ENCODE measurements around a stretch of chr22.

- PRO-cap: no peak
These were observed 39.3 kb downstream of the FBLN1 start for GRCh38 chr22:45541871-45542519.

GRCh38 chr22:45542994-45543921 lies 40.6 kb downstream of the FBLN1 start:
- PRO-cap: no peak

DNA sequence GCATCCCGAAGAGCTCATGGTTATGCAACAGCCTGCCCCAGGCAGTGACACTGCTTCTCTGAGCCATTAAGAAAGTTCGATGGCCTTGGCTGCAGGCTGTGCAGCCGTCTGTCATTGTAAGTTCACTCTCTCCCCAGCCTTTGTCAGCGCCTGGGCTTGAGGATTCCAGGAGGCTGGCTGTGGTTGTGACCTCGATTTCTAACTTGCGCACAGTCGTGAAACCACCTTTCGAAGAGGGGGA lies 48.9 kb downstream of the FBLN1 start:
- PRO-cap: no peak

DNA sequence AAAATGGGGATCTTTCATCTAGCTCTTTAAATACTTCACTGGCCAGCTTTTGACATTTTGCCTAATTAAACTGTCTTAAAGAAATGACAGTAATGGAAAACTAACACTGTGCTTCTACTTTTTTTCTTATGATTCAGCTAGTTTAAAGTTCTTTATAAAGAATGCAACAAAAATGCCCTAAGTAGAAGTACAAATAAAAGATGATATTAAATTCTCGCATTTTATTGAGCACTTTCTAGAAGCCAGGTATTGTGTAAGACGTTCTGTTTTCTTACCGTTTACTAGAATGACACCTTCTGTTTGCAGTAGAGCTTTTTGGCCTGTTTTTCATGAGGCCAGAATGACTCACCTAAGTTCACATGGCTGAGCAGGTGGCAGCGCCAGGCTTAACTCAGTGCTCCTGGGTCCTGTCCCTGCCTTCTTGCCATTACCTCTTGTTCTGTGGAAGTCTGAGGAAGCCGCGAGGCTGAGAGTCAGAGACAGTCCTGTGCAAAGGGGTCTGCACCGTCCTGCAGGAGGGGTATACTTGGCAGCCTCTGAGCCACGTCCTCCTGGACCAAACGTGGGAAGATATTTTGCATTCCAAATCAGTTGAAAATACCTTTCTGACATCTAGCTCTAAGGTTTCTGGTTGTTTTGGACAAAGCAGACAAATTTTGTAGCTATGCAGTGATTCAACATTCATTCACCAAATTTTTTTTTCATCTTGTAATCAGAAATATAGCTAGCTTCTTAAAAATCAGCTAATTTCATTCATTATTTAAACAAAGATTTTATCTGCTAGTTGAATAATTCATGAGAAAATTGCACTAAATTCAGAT lies 113.9 kb downstream of the ATXN10 start:
- PRO-cap: no peak

DNA sequence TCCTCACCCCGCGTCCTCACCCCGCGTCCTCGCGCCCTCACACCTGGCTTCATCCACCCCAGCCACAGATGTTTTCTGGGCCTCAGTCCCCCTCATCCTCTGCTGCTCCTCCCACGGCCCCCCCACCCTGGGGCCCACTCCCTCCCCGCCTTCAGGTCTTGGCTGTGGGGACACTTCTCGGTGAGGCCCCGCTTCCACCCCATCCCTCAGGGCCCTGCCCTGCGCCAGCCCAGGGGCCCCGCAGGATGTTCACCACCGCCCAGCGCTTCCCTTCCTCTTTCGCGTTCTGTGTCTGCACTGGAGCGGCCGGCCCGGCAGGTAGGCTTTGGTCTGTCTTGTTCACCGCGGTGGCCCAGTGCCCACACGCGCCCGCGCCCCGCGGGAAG lies 85.6 kb downstream of the WNT7B start:
- PRO-cap: no peak

DNA sequence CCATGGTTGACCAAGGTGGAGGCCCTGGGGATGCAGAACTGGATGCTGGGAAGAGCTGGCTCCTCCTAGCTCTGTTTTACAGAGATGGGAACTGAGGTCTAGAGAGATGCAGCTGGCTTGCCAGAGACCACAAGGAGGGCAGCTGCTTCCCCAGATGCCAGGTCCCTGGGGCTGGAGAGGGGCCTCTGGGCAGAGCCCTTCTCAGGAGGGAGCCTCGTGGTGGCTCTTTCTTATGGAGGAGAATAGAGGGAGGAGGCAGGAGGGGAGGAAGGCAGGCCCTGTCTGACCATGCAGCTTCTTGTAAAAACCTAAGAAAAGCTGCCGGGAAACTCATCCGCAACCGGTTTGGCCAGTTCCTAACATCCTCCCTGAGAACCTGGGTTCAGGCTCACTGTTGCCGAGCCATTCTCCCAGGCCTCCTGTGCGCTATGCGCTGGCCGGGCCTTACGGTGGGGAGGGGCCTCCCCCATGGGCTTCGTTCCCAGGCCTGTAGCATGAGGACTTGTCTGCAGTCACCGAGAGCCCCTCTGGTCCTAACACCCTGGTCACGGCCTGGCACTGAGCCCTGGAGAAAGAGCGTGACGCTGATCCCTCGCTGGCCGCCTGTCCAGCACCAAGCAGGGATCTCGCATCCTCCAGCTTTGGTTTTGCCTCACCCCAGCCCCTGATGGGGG lies 80.5 kb downstream of the WNT7B start:
- PRO-cap: no peak

DNA sequence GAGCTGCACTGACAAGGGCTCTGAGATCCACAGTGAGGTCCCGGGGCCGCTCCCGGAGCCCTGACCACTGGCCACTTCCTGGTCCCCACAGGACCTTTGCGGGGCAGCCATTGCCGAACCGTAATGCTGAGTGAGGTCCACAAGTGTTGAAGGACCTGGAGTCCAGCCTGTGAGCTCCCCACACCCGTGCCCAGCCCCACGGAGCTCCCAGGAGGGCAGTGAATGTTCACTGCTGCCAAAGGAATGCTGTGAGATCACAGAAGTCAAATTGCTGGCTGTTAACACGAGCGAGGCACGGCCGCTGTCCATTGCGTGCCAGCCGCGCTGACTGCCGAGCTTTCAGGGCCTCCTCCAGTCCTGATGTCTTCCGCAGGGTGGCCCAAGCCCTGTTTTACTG lies 70.9 kb downstream of the WNT7B start:
- PRO-cap: no peak

- PRO-cap: no peak
These were observed 2.5 kb downstream of the WNT7B start for GRCh38 chr22:45974366-45974901.

DNA sequence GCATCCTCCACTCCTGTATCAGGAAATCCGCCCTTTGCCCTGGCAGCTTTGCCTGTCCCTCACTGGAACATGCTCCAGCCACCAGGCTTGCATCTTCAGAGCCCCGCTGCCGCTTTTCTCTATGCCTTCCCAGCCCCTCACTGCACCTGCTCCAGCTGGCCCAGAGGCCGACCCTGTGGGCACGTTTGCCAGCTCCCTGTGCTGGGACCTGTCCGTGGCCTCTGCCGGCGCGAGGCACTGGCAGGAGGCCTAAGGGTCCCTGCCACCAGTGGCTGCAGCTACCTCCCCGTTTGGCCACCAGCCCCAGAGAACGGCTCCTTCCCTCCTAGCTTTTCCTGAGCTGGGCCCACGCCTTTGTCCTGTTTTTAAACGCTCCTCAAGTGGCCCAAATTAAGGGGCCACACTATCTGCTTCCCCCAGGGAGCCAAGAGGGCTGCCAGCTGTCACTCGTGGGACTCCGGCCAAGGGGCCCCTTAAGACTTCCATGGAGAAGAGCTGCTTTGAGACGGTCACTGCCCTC lies 24.5 kb upstream of the WNT7B start:
- PRO-cap: no peak

- PRO-cap: no peak
These were observed 27.6 kb upstream of the WNT7B start for GRCh38 chr22:46004423-46005023.

DNA sequence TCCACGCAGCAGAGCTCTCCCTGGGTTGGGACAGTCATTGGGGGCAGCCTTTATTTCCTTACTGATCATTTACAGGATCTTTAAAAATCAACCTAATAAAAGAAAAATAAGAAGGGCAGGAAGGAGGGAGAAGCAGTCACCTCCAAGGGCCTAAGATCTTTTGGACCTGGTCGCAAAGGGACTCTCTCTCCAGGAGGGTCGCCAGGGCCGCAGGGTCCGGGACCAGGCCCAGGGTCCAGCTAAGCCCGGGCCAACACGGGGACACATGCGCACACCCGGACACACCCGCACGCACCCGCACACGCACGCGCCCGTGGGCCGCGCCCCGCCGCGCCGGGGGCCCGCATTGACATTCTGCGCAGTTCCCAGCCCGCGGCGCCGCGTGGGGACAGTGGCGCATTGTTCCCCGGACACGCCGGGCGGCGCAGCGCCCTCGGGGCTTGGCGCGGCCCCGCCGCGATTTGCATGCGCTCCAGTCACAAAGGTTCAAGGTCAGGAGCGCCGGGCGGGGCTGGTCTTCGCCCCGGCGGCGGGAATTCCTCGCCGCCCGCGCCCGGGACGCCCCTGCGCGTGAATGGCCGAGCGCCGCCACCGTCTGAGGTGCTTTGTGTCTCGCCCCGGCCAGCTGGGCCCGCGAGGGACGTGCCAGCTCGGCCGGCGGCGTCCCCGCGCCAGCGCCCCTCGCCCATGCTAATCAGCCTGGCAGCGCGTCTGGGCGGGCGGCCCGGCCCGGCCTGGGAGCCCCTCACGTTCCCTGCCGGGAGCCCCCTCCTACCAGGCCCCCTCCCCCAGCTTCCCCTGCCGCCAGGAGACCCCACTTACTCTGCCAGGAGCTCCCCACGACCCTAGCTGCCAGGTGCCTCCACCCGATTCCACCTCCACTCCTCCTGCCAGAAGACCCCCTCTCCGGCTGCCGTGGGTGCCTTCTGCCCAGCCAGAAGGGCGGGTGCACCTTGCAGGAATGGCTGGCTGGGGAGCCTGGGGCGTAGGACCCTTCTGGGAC lies 50.4 kb upstream of the WNT7B start:
- PRO-cap: no peak

DNA sequence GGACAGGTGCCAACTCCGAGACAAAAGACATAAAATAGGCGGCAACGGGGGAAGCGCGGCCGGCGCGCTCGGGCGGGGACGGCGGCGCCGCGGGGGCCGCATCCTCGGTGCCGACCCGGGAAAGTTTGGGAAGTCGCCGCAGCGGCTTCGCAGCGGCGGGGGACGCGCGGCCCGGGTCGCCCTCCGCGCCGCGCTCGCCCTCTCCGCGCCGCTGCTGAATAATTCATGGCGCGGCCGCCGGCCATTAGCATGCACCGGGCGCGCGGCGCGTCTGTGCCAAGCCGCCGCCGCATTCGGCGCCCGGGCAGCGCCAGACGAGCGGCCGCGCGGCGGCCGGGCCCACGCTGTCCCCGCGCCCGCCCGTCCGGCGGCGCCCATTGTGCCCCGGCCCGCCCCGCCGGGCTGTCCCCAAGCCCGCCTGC lies 78.7 kb upstream of the PPARA start:
- PRO-cap: bidirectional peak, plus-strand start at position 58 of the sequence, minus-strand start outside the sequence

DNA sequence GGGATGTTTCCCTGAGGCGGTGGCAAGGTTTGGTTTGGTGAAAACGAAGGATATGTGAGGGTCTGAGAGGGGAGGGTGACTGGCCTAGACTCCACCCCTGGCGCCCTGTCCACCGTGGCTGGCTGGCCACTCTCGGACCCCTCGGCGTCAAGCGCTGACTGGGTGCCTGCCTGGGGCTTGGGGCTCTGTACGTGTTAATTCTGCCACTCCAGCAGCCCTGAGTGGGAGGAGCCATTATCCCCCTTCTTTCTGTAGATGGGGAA lies 70.9 kb upstream of the PPARA start:
- PRO-cap: no peak

DNA sequence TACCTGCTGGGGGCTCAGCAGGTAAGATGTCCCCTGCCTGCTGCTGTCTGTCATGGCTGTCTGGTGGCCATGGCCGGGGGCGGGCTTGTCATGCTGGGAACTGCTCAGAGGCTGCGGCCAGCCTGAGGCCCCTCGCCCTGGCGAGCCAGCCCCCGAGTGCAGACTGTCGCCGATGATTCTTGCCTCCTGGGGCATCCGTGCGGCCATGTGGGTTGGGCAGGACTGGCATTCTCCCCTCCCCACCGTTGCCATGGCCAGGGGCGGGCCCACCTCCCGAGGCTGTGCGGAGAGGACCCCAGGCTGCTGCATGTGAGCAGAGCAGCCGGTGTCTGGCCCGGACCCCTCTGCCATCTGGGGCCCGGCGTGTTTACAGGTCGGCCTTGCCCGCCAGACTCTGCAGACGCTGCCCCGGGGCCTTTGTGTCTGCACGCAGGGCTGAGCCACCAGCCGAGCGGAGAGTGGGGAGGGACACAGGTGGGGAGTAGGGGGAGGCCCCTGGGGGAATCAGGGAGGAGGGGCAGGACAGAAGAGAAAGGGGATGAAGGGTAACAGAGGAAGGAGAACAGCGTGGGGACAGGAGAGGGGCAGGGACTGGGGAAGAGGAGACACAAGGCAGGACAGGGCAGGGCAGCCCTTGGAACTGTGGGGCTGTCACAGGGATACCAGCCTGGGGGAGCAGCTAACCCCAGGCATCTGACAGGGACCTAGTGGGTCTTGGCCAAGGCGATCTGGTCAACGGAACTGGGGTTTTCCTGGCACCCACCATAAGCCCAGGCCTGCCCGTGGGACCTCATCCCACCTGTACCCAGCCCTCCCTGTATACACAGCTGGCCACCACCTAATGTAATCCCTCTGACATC lies 51.1 kb upstream of the PPARA start:
- PRO-cap: no peak

DNA sequence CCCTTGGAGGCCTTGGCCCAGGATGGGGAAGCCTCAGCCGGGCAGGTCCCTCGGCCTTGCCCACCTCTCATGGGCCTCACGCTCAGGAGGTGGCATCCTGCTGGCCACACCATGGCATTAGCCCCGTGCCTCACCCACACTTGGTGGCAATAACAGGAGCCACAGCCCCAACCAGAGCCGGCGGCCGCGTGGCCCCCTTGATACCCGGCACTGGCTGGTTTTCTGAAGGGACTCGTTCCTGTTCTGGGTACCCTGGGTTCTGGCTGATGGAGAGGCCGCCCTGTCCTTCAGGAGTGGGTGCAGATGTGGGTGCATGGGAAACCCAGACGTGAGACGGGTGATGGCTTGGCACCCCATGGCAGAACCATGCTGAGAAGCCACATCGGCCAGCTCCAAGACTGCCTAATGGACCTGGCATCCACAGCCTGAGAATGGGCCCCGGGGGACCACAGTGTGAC lies 49.8 kb upstream of the PPARA start:
- PRO-cap: no peak

DNA sequence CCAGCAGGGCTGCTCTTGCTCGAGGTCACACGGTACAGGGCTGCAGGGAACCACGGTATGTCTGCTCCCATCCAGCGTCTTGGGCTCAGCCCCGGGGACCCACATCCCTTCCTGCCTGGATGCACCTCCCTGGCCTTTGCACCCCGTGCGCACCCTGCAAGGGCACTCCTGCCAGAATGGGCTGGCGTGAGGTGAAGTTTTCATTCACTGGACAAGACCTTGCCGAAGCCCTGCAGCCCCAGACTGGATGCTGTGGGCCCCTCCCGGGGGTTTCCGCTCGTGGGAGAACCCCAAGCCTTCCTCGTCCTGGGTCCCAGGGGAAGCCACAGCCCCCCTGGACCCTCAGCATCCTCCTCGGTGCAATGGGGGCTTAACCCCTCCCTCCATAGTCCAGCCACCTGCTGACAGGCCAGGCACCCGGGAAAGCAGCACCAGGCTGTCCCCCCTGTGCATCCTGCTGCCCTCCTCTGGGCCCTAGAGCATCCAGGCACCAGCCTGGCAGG lies 41.8 kb upstream of the PPARA start:
- PRO-cap: no peak

DNA sequence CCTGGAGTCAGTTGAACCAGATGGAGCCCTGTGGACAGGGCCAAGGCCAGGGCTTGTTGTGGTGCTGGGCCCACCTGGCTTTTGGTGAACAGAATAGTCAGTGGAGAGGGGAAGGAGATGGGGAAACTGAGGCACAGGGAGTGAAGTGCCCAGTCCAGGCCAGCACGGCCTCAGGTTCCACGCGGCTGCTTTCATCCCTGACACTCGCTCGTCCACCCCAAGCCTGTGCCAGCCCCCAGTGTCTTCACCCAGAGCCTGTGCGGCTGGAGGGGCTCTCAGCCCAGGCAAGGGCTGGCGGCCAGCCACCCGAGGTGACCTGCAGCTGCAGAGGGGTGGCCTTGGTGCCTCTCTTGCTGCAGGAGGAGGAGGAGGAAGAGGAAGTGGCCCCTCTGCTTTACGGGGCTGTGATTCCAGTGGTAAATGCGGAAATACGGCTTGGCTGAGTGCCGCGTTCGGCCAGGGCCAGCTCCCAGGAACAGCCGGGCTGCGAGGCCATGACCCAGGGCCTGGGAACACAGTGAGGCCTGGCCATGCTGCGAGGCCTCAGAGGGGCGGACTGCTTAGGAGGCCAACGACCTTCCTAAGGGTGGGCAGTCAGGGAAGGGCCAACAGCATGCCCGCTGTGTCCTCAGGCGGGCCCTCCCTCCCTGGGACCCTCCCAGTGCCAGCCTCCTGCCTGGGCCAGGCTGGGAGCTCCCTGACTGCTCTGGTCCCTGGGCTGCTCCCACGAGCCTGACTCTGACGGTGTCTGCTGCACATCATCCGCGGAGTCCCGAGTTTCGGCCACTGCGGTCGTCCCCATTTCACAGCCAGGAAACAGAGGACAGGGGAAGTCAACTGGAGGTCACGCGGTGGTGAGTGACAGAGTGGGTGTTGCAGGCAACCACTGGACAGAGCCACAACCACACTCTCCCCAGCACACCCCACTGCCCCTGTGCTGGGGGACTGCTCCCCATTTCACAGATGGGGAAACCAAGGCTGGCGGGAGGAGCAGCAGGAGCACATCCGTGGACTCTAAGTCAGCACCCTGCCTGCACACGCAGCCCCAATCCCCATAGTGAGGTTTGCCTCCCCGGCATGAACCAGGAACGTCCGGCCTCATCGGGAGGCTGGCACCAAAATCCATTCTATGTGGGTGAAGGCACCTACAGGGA lies 20.8 kb upstream of the PPARA start:
- PRO-cap: unidirectional peak, plus-strand start at position 425 of the sequence; unidirectional peak, minus-strand start at position 805 of the sequence

- PRO-cap: no peak
These were observed 7.3 kb upstream of the PPARA start for GRCh38 chr22:46142918-46143515.

DNA sequence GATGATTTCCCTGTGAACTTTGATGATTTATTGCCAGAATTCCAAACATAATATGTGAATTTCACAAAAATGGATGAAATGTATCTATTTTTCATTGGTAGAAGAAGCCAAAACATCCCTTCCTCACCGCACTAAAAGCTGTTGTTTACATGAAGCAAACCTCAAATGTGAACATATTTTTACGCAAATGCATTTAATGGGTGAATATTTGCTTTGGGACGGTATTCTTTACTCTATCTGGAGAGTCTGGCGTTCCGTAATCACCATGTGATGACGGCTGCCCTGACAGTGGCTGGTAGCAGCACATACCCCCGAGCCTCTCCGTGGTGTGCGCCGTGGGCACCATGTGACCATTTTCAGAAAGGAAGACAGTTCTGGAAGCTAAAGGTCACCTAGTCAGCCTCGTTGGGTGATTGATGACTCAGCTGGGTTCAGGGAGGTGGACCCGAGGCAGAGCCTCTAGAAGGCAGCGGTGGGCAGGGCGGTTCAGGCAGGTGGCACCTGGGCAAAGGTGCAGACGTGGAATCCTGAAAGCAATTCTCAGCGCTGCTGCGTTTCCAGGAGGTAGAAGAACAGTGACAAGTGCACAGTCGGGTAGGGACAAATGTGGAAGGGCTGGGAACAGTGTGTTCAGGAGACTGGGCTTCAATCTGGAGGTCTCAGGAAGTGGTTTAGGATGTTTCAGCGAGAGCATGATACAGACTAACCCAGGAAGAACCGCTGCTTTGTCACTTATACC lies 45.3 kb downstream of the PPARA start:
- PRO-cap: no peak

- PRO-cap: no peak
These were observed 46.0 kb downstream of the PPARA start for GRCh38 chr22:46196232-46196864.